Myometrial cell (primary cell): ENCODE data around the genes FAM200C, GABRA6 and NUDCD2.

GRCh38 chr5:159412415-159412783 lies 82.1 kb upstream of the IL12B start:
- RAMPAGE, long total RNA: no peak

DNA sequence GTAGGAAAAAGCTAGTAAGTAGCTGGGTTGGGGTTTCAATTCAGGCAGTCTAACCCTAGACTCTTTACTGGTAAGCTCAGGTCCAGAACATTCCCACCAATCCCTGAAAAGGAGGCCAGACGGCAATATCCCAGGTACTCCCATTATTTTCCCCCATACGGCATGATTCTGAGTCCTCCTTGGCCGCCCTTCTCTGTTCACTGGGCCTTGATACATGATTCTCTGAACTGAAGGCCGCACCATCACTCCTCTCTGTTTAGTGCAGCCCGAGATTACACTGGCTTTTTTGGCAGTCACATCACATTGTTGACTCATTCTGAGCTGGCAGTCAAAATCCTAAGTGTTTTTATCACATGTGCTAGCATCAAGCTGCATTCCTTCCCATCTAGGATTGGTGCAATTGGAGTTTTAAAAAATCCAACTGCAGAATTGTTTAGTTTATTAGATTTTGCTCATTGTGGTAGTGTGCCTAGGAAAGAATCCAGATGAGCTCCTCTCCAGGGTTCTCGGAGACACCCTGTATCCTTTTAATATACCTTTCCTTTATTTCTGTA lies 120.9 kb upstream of the IL12B start:
- RAMPAGE, long total RNA: no peak

DNA sequence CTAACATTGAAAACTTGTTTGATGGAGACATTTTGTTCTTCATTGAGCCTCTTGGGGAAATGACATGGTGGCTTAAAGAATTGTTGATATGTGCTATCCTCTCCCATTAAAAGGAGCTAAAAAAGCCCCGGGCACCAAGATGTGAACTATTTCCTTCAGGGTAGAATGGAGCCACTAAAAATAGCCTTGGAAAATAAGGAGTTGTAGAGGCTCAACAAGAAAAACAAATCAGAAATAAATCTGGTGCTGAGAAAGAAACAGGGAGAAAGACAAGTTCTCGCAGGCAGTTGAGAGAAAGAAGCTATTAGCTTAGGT lies 134.7 kb upstream of the ADRA1B start:
- RAMPAGE, long total RNA: no peak

DNA sequence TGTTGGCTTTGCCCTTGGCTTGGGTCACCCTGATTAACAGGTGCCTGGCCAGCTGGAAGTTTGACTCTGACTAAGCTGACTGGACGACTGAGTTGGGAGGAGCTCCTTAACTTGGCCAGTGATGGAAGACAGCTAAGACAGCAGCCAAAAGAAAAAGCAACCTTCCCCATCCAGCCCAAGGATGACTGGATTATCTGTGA lies 60.4 kb upstream of the ADRA1B start:
- RAMPAGE, long total RNA: no peak

- RAMPAGE, long total RNA: no peak
Measured at GRCh38 chr5:160007627-160007988, 1.3 kb upstream of the TTC1 start.

GRCh38 chr5:160064919-160065827 lies 54.1 kb downstream of the PWWP2A start:
- RAMPAGE, long total RNA: no peak

DNA sequence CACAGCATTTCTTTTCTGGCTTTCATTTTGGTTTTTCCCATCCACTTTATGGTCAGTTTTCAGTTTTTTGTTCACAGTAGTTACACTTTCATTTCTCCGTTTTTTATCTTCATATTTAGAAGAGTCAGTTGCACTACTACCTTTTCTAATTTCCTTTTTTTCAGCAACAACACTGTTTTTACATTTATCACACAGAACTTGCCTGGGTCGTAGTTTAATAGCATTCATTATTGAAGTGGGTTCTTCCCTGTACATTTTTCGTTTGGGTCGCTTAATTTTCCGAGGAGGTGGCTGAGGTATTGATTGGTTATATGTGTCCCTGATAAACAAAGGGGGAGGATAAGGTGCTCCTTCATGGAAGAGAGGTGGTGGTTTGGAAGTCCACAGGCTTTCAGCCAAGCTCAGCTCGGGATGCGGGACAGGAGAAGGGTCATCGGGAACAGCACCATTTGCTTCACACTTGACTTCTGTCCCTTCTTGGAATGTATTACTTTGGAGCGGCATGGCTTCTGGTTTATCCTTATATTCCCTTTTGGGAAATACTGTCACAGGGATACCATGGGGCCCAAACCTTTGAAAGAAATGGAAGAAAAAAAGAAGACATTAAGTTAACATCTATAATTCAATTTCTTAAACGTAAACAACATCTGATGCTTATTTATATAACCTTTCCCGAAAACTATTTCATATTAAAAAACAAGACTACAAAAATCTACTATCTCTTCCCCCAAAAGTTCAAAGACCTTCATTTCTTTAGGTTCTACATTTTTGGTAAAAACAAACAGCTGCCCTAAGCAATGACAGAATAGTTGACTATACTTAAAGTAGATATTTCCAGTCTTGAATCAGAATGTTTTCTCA lies 25.5 kb downstream of the PWWP2A start:
- RAMPAGE, long total RNA: no peak

DNA sequence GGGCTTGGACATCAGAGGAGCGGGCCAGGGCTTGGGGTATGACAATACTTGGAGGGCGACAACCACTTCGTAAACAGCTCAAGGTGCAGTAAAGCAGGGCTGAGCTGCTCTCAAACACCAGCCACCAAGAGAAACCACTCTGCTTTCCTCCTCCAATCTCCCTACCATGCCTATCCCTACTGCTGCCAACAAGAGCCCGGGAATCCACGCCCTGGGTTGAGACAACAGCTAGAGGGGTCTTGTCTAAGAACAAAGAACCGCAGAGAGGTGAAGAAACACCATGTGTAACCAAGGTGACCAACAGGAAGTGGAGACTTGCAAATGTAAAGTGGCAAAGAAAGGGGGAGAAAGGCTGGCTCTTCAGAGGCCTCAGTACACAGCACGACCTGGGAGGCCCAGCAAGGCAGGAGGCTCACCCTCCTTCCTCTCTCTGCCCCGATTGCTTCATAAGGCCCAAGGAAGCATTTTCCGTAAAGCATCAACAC lies 18.5 kb downstream of the CCNJL start:
- RAMPAGE, long total RNA: no peak

- RAMPAGE, long total RNA: start-site peak on the minus strand at chr5:160400028-160400095, 32 and 47 reads in 2 replicates
Measured at GRCh38 chr5:160399665-160400503, at the start of gene FAM200C. TSS of gene FAM200C (minus strand) at chr5:160400054.

- RAMPAGE, long total RNA: no peak
Measured at GRCh38 chr5:160413450-160413859, 5.4 kb downstream of the SLU7 start.

- RAMPAGE, long total RNA: no peak
Measured at GRCh38 chr5:160693931-160694447, 158.0 kb downstream of the ATP10B start.

DNA sequence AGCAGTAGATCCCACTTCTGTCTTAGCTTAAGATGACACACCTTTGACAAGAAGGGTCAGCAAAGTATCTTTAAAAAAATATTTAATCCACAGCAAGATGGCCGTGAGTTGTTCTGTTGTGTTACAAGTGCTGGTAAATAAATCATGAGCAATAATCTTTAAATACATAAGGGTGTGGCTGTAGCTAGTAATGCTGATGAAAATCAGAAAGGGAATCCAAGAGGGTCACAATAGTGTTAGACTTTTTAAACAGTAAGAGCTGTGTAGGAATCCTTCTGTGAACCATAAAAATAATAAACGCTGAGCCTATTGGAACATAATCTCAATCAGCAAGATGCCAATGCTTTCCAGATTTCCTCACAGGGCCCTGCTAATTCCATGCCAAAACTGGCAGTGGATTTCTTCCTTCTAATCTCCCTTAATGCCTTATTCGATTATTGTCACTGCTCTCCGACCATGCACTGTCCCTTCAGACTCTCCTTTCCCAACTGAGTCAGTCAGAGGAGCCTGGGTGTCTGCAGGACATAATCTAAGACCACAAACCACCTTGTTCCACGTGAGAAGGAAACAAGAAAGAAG lies at the start of gene GABRA6:
TSS of gene GABRA6 (plus strand) at position 496 of the 579 bp plus-strand sequence.
- RAMPAGE, long total RNA: no peak

DNA sequence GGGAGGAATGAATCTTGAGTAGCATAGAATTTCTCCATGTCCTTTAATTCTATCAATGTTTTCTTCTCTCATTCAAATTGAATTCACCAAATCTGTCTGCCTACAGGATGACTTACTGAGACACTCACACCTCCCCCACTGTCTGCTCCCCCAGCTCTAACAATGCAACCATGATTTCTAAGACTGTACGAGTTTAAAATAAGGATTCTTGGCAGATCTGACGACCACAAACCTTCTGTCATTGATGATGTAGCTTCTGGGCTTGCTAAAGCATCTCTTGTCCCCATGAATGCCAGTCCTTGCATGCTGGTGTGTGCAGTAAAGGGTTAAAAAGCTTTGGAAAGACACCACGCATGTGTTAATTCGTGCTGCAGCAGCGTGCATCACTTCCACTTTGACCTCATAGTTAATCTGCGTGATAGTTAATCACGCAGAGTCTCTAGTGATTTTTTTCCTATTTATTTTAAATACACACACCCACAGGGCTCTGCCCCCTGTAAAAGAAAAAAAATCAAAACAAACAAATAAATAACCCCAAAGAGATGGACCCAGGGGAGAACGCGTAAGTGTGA lies 407 bp upstream of the GABRG2 start:
- RAMPAGE, long total RNA: no peak

- RAMPAGE, long total RNA: no peak
Measured at GRCh38 chr5:163153568-163153780, 283.9 kb upstream of the CCNG1 start.

DNA sequence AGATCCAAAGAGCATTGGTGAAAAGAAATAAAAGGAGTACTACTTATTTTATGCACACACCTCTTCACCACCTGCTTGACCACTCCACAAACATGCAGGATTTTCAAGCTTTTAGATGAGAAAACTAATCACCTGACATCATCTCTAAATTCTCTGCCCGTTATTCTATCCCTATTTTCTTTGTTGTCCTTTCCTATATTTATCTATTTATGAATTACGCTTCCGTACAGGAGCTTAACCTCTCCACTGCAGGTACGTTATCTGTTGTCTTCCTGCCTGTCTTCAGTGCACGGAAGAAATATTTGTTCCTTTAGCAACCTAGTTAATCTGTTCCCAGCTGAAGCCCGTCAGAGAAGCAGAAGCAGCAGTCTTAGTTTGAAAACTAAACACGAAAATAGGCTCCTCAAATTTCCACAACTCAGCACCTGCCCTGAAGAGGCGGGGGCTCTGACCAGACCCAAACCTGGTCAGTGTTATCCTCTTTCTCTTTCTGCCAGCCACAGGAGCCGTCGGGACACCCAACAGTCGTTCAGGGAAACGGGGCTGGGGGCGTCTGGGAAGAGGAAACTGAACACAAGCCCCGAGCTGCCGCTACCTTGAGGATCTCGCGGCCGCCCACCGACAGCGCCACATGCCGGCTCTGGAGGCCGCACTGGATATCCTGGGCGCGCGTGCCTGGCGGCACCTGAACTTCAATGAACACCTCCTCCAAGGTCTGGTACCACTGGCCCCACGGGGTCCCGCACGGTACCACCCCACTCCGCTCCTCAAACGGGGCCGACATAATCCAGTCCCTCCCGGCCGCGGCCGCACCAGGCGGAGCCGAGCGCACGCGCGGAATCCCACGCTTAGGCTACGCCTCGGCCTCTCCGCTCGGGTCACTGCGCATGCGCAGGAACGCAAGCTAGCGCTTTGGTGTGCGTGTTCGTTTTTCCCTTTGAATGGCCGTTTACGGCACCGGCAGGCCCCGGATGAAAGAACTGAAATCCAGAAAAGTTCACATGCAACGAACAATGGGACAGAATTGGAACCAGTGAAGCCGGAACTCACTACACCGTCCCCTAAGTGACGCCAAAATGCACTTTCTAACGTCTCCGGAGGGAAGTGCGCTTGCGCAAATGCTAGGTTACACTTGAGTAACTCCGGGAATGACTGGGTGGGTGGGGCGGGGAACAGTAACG lies at the start of gene NUDCD2:
TSS of gene NUDCD2 (minus strand) at position 836 of the 1,181 bp plus-strand sequence.
- RAMPAGE, long total RNA: start-site peak on the minus strand centred at position 841 of the sequence, 105 bp wide, 1,736 and 2,657 reads in 2 replicates

GRCh38 chr5:163482519-163483214 lies 22.2 kb downstream of the HMMR start:
- RAMPAGE, long total RNA: no peak

GRCh38 chr5:164360446-164361085 lies 855.1 kb downstream of the MAT2B start:
- RAMPAGE, long total RNA: no peak

- RAMPAGE, long total RNA: no peak
Measured at GRCh38 chr5:166074956-166075558, 903.8 kb upstream of the TENM2 start.

GRCh38 chr5:167934490-167934929 lies 356.9 kb upstream of the WWC1 start:
- RAMPAGE, long total RNA: no peak

DNA sequence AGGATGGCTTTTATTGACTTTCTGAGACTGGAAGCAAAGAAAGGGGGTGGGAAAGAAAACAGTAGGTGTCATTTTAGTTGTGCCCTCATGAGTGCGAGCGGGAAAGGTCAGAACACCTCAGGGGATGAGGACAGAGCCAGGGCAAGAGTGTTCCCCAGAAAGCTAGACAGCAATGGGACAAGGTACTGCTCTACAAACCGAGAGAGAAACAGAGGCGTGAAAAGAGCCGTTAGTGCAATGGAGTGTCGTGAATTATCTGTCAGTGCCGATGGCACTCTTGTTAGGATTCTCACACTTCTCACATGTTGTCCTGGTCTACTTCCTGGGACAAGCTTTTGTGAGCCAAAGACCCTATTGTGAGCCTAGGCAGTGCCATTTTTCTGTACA lies 356.5 kb upstream of the WWC1 start:
- RAMPAGE, long total RNA: no peak